OCI-LY7 (cell line): ENCODE measurements around the genes NLE1, UNC45B, SLFN13 and CCL18.

- PRO-cap: no peak
- RAMPAGE, long total RNA: no peak
Observed at GRCh38 chr17:35046437-35047069, 17.0 kb downstream of the RFFL start.

DNA sequence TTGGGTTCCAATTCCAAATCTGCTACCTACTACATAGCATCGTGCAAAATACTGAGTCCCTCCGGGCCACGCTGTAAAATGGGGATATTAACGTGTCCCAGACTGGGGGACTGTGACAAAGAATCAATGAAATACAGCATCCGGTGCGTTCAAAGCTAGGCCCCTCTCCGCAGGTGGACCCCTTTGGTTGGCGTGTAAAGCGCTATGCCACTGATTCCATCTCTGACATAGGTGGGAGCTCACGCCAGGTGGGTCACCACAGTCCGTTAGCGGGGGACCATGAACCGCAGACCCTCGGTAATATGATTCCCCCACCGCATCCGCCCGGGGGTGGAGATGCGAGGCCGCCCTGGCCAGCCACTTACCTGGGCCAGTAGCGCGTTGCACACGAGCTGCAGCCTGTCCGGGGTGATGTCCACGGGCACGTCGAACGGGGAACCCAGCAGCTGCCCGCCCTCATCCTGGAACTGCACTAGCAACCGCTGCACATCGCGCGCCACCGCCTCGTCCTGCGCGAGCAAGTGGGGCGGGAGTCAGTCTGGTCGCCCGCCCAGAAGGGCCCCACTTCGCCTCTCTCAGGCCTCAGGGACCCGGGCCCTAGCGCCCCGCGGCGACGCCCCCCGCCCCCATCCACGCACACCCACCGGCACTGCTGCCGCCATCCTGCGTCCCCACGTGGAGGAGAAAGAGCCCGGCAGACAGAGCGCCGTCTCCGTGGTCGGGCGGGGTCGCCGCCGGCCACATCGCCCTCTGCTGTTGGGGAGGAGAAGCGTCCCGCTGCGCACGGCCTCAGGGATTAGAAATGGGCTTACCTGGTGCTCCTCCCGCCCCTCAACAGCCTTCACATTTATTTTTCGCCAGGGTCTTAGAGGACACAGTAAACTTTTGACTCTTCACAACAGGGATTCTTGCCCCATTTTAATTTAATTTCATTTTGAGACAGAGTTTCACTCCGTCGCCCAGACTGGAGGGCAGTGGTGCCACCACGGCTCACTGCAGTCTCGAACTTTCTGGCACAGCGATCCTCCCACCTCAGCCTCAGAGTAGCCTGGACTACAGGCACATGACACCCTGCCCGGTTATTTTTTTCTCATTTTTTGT, at the start of gene NLE1:
Gene NLE1, minus strand, starts transcription at position 690 of the 1,101 bp plus-strand sequence.
- PRO-cap: unidirectional peak, minus-strand start at position 481 of the sequence; unidirectional peak, minus-strand start at position 684 of the sequence
- RAMPAGE, long total RNA: no peak

DNA sequence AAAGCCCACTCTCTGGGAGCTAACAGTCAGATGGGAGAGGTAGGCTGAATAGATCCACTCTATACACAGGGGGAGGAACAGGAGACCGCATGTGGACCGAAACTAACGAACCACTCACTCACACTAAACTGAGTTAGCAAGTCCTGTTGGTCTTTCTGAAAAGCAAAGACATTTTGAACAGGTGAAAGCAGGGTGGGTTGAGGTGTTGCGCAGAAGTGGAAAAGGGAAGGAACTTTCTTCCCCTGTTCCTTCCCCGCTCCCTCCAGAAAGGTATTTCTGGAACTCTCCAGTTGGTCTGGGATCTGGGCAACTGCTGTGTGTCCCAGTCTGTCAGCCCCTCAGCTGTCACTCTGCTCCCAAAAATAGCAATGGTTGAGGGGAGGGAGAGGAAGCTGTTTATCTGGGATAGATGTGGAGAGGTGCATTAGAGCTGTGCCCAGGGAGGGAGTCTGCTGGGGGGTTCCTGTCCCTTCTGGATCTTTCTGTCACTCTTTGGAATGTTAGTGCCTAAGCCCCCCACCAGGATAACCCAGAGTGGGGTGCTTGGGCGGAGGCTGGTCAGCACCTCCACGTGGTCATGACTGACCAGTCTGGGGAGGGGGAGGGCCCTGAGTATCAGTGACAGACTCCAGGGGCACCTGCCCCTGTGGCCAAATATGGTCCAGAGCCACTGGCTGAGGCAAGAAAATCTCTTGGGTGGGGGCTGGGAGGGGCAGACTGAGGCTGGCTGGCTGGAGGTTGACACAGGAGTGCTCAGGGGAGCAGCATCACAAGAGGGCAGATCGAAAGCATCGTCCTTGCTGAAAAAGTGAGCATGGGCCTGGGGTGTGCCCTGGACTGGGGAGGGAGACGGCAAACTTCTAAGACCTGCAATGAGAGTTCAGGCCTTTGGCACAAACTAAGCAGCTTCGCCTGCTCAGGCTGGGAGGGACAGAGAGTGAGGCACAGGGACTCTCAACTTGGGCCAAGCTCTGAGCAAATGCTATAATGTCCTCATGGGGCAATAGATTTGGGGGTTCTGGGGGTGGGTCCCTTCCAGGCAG, at the start of gene UNC45B:
Gene UNC45B, plus strand, starts transcription at position 715 of the 1,043 bp plus-strand sequence.
- PRO-cap: no peak
- RAMPAGE, long total RNA: no peak

DNA sequence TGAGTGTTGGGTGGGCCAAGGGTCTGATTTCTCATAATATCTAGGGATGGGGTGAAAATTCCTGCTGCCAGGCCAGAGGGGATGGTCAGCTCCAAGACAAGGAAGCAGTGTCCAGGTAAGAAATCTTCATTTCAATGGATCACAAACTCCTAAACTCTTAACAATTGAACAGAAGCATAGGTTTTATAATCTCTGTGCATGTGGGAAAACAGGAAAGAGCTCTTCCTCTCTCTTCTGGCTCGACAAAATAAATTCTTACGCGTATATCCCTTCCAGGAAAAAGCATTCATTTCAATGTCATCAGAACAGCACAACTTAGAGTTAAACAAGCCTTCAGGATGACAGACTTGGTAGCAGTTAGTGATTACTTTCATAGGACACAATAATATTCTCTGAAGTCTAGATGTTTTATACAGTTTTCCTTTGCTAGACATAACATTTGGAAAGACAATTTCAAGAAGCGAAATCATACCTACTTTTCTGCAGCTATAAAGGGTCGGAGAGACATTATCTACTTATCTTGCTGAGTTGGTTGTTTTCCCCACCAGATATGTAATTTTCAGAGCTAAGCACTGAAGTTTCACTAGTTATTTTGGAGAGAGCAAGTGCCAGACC, 19.3 kb upstream of the SLC35G3 start:
- PRO-cap: no peak
- RAMPAGE, long total RNA: no peak

DNA sequence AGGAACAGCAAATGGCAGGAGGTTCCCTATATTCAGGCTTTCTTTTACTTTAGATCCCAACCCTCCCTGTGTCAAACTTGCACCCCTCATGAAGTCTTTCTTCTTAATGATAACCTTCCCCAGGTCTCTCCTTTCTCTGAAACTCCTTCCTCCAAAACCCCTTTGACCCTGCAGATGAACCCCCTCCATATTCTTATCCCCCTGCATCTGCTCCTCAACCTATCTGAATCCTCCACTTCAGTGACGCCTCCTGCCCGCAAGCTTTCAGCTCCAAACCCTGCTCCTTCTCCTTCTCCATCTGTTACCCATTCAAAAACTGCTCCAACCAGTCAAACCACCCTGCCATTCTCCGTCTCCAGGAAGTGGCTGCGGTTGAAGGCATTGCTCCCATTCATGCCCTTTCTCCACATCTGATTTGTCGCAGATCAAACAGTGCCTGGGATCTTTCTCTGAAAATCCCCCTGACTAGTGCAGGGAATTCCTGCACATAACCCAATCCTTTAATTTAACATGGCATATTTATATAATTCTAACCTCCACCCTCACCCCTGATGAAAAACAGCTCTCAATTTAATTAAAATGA, 56.2 kb downstream of the SLFN5 start:
- PRO-cap: no peak
- RAMPAGE, long total RNA: no peak

- PRO-cap: no peak
- RAMPAGE, long total RNA: no peak
Observed at GRCh38 chr17:35345576-35346256, 27.7 kb downstream of the SLFN11 start.

DNA sequence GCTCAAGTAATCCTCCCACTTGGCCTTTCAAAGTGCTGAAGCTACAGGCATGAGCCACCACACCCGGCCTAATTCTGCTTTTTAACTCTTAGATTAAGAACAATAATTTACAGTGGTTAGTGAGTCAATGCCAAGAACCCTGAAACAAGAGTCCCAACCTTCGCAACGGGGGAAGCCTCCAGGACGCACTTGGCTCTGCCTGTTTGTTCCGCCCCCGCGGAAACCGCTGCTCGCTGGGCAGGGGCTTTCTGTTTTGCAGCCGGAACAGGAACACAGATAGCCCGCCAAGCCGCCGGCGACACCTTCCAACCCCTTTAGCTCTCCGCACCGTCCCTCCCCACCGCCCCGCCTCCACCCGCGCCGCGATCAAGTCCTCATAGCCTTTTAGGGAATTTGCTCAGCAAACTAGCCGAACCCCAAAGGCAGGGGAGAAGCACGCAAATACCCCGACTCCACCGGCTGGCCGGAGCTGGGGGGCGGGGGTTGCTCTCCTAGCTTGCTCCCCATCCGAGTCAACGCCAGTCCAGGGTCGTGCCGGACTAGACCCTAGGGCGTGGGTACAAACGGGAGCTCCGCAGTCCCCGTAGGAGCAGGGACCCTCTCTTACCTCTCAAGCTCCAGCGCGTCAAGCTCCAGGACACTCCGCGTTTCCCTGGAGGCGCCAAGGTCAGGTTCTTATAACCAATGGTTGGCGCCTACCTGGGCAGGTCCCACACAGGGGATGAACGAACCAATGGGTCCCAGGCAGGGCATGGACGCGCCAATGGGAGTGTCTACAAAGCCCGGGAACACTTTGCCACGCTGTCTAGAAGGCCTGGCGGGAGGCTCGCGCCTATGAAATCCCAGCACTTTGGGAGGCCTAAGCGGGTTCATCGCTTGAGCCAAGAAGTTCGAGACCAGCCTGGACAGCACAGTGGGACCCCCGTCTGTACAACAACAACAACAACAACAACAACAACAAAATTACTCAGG, at the start of gene SLFN13:
Gene SLFN13, minus strand, starts transcription at position 652 of the 972 bp plus-strand sequence.
- PRO-cap: no peak
- RAMPAGE, long total RNA: no peak

DNA sequence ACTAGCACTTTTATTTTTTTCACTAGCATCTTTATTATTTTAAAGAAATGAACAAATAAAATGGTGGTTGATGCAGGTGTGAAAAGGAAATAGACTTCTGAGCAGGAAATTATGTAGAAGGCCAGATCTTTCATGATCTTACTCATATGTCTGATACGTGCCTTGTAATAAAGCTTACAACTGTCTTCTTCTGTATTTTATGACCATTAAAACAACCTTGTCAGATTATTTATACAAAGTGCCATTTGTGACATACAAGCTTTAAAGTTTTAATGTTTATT, 6.3 kb downstream of the SLFN12L start:
- PRO-cap: no peak
- RAMPAGE, long total RNA: no peak

DNA sequence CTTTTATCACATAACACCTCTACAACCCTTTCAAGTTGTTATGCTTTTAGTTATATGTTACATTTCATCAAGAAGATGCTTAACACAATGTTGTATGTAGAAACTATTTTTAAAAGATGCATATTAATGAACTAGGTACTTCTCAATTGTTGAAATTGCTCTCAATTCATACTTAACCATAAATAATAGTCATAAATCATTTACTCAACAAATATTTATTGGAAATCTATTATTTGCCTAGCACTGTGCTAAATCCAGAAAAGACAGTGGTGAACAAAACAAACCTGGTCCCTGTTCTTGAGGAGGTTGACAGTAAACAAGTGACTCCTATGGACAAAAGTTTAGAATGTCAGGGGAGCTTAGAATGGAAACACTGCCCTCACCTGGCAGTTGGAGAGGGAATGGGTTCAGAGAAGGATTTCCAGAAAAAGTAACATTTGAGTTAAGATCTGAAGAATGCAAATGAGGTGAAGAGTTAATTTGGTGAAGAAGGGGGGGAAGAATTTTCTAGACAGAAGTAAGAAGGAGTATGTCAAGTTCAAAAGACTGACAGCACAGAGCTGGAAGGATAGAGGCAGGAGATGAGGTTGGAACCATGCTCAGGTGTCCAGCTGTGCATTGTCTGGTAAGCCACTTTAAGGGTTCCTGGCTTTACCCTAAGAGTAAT, 4.2 kb downstream of the SLFN12L start:
- PRO-cap: no peak
- RAMPAGE, long total RNA: no peak

- PRO-cap: no peak
- RAMPAGE, long total RNA: no peak
Observed at GRCh38 chr17:35540559-35541544, 3.4 kb upstream of the SLFN12L start.

DNA sequence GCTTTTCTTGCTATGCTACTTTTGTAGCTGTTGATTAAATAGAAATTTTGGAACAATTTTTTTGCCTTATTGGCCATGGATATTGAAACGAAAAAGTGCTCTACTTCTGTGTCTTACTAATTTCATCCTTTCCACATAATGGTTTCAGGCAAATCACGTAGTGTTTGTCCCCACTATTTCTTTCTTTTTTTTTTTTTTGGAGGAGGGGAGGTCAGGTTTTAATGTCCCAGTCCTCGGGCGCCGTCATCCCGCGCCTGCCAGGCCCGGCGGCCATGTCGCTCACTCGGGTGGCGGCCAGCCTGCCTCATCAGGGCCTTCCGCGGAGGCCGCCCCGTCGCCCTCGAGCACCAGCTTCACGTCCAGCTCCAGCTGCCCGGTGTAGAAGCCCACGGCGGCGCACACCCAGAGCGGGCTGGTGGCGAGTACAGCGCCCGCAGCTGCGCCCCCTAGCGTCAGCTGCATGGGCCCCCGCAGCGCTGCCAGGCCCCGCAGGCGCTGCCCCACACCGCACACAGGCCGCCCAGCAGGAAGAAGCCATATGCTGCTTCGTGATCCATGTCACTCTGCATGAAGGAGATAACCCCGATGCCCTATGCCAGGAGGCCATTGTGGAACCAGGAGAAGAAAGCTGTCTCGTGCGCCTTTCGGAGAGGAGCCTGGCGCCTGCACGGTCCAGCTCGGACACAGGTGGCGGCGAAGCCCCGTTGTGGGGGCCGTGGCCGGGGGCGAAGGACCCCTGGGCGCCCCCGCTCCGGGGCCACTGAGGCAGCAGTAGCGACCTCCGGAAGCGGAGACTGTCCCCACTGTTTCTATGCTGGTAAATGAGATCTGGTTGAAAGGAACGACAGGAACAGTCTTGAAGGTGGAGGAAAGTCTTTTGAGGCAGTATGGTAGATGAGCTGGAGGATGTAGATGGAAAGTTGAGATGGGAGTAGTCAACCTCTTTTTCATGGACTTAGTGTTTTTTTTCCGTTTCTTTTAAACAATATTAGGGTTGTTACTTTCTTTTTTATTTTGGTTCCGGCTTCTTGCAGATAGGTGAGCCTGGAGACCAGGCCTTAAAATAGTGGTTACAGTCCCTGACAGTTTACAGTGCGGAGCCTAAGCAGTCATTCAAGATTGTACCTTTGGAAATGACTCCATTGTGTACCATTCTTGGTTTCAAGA, 9.6 kb downstream of the AP2B1 start:
- PRO-cap: no peak
- RAMPAGE, long total RNA: no peak

DNA sequence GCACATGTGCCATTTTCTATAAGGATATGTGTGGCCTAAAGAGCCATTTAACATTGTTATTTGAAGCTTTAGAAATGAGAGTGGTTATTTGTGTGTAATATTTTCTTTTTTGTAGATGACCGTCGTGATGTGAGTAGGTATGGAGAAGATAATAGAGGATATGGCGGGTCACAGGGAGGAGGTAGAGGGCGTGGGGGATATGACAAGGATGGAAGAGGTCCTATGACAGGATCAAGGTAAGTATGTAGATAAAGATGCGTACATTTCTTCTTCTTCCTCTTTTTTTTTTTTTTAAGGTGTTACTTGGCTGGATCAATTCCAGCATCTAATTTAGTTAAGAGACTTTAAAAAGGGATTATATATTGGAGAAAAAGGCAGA, 14.7 kb downstream of the TAF15 start:
- PRO-cap: no peak
- RAMPAGE, long total RNA: no peak

- PRO-cap: no peak
- RAMPAGE, long total RNA: no peak
Observed at GRCh38 chr17:35979909-35980347, 1.4 kb downstream of the CCL16 start.

GRCh38 chr17:36064139-36064592, at the start of gene CCL18:
Gene CCL18, plus strand, starts transcription at chr17:36064272.
- PRO-cap: no peak
- RAMPAGE, long total RNA: no peak

GRCh38 chr17:36105610-36106282, 2.1 kb downstream of the CCL4 start:
- PRO-cap: no peak
- RAMPAGE, long total RNA: no peak

DNA sequence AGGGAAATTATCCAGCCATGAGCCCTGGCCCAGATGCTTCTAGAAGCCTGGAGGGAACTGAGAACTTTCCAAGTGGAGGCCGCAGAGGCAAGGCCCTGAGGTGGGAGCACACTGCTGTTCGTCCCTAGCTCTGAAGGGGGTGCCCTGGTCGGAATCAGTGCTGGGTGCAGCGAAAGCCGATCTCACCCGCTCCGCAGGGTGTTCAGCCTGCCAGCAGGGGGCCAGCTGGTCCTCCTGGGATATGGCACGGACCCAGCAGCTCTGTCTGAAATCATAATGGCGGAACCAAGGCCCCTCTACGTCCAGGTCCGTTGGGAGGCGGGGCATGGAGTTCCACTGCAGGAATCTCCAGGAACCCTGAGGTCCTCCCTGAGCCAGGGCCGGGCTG, 10.5 kb downstream of the TBC1D3B start:
- PRO-cap: no peak
- RAMPAGE, long total RNA: no peak

DNA sequence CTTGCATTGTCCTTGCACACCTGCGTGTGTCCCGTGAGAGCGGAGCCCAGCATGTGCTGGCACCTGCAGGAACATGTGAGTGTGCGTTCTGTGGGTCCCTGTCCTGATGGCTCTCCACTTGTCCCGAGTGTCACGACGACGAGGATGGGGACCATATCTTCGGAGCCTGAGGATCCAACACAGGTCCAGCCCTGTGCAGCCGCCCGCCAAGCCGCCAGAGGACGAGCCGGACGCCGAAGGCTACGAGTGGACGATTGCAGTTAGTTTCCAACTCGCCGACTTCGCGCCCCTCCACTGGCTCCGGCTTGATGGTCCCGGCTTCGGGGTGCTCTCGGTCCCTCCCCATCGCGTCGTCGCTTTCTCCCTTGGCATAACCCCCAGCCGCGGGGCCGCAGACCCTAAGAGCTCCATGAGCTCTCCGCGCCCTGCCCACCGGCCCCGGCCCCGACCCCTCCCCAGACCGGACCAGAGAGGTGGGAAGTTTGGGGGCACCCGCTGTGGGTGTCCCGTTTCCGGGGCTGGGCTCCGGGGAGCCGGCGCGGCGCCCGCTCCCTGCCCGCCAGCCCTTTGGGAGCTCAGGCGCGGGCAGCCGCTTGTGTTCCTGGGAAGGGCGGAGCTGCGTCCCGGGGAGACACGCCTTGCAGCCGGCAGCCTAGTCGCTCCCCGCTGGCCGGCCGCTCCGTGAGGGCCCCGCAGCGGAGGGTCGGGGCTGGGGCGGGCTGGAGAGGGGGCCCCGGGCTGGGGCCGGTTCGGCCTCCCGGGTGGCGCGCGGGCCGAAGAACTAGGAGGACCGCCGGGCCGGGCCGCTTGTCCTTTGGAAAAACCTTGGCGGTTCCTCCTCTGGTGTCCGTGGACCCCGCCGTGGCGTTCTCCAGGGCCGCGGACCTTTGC, 6.3 kb upstream of the TBC1D3B start:
- PRO-cap: no peak
- RAMPAGE, long total RNA: no peak

DNA sequence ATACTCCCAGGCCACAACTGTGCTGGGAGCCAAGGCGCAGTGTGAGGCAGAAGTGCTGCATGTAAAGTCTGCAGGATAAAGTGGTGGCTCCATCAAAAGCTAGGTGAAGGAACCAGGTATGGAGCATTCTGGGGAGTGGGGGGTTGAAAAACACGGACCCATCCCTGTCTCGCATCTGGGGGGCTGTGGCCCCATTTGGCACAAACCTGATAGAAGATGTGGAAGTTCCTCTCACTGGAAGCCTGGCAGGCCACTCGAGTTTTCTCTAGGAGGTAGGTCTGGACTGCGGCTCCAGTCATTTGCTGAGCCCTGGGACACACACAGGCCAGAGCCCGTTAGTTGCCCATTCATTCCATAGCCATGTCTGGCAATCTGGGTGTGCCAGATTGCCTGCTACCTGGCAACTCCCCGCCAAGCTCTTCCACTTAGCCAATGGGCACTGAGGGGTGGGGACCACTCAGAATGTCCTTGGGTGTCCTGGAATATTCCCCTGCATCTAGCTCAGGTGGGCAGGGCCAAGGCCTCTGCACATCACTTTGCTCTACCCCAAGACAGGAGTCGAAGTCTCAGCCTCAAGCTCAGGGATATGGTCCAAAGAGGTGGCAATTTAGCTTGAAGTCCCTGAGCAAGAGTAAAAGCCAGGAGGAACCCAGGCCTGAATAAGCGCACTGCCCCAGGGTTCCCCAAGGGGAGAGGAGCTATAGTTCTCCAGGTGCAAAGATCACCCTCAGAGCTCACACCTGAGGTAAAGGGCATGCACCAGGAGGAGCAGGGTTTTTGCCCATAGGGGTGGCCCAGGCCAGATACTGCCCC, 20.2 kb downstream of the MYO19 start:
- PRO-cap: no peak
- RAMPAGE, long total RNA: no peak

- PRO-cap: no peak
- RAMPAGE, long total RNA: no peak
Observed at GRCh38 chr17:36579040-36579402, 12.7 kb upstream of the DHRS11 start.

DNA sequence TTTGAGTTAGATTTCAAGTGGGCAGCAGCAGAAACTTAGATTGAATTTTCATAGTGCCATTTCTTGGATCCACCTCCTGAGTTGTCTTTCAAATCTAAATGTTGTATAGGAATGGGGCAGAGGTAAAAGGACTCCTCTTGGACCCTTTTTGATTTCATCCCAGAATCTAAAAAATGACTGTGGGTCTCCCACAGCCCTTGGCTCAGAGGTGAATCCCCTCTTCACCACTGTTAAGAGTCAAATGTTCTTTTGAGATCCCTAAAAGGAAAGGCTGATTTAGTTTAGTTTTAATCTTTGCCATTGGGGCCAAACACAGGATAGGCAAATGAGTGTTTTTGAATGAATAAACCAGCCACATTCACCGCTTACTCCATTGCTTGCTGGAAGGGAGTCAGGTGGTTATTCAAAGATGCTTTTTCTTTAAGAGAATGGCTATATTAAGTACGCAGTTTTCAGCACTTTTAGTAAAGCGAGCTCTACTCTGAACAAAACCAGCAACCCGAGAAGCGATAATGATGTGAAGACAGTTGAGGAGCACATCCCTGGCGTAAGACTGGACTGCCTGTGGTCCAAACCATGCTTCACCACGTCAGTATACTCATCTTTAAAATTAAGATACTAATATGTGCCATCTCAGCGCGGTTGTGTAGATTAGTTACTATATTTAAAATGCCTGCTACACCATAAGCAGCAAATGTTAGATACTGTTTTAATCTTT, 961 bp upstream of the DHRS11 start:
- PRO-cap: no peak
- RAMPAGE, long total RNA: no peak